SK-N-DZ (cell line): Measurements from ENCODE around the genes PRDX5 and SAC3D1.

GRCh38 chr11:64305349-64305476 is 111 bp upstream of the ESRRA start:
RAMPAGE:
- cytosol, long total RNA, result no peak
- nucleus, long total RNA, result no peak

DNA sequence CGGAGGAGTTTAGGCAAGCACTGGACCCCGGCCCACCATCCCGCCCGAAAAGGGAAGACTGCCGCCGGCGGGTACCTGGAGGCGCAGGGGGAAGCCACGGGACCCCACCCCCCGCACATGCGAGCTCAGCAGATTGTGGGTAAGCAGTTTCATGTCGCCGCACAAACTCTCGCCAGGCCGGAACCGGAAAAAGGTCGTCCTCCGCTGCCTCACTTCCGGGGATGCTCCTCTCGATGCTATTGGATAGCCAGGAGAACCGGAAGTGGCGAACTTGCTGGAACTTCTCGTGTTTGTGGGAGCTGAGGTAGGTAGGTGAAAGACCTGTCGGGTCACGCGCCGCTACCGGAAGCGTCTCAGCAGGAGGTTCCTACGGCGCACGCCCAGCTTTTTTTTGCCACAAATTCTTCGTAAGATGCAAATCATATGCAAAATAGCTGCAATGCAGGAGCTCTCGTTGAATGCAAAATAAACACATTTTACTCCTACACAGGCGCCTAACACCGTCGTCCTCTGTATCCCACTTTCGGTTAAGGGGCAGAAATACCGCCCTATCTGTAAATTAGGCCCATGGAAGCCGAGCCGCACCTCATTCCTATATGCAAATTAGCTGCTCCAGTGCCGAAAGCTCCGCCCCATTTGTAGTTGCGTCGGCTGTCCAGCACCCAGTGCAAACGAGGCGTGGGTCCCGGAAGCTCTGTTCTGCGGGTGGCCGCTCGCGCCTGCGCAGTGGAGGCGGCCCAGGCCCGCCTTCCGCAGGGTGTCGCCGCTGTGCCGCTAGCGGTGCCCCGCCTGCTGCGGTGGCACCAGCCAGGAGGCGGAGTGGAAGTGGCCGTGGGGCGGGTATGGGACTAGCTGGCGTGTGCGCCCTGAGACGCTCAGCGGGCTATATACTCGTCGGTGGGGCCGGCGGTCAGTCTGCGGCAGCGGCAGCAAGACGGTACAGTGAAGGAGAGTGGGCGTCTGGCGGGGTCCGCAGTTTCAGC is at the start of gene PRDX5:
Gene PRDX5, plus strand, starts transcription at position 748 of the 983 bp plus-strand sequence.
RAMPAGE:
- cytosol, long total RNA, result start-site peak on the minus strand centred at position 173 of the sequence, 74 bp wide, 6,854 and 21,196 reads in 2 replicates; start-site peak on the plus strand centred at position 819 of the sequence, 190 bp wide, 2,992 and 2,913 reads in 2 replicates
- nucleus, long total RNA, result start-site peak on the minus strand centred at position 173 of the sequence, 73 bp wide, 6,298 and 382 reads in 2 replicates; start-site peak on the plus strand centred at position 801 of the sequence, 155 bp wide, 639 and 183 reads in 2 replicates

RAMPAGE:
- cytosol, long total RNA, result no peak
- nucleus, long total RNA, result no peak
Measured at GRCh38 chr11:64321330-64322127, 3.6 kb downstream of the PRDX5 start.

DNA sequence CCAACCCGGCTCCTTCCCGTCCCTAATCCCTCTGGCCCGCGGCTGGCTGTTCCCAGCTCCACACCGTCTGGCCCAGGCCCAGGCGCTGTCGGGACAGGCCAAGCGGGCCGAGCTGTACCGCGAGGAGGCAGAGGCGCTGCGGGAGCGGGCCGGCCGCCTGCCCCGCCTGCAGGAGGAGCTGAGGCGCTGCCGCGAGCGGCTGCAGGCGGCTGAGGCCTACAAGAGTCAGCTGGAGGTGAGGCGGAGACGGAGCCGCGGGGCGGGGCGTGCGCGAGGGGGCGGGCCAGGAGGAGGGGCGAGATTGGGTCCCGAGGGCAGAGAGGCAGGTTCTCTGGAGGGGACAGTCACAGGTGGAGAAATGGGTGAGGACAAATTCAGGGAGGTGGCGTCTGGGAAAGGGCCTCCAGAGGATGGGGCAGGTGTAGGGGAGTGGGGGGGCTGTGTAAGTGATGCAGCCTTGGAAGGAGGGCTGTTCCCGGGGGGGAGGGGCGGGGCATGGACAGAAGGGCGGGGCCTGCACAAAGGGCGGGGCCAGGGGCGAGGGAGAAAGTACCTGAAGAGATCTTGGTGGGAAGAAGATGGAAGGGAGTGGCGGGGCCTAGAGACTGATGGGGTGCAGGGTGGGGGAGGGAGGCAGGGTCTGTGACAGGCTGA is 2.6 kb downstream of the CCDC88B start:
RAMPAGE:
- cytosol, long total RNA, result no peak
- nucleus, long total RNA, result no peak

GRCh38 chr11:64360209-64360861 is 1.4 kb downstream of the RPS6KA4 start:
RAMPAGE:
- cytosol, long total RNA, result no peak
- nucleus, long total RNA, result no peak

DNA sequence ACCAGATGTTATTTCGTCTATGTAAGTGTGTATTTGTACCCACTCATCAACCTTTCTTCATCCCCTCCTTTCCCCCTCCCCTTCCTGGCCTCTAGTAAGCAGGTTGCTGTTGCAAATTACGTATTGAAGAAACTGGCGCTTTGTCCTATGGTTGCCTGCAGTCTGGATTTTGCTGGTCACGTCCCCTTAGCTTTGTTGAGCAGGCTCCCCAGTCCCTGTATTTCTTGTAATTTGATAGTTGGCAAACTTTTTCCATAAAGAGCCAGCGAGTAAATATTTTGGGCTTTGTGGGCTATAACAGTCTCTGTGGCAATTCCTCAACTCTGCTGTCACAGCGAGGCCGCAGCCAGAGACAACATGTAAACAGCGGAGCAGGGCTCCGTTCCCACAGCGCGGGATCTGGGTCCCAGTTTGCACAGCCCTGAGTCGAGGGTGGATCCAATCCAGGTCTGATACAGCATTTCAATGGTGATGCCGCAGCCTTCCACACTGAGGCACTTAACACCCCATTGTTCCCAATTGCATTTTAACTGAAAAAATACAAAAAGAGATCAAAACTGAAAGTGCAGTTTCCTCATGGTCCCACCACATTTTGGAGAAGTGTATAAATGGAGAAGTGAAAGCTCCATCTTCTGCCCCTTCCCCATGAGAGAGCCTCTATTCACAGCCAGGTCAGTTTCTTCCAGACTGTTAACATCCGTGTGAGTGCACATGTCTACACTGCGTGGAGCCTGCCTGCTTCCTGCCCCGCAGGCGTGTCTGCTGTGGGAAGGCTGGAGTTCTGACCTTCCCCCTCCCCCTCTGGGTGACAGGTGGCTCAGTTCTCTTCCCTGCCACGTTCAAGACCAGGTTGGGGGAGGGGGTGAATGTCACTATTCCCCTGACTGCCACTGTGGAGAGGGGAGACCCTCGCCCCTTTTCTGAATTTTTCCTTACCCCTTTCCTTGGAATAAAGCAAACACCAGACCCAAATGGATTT is 89.1 kb downstream of the RPS6KA4 start:
RAMPAGE:
- cytosol, long total RNA, result no peak
- nucleus, long total RNA, result no peak

GRCh38 chr11:64499625-64500137 is 56.1 kb upstream of the SLC22A11 start:
RAMPAGE:
- cytosol, long total RNA, result no peak
- nucleus, long total RNA, result no peak

DNA sequence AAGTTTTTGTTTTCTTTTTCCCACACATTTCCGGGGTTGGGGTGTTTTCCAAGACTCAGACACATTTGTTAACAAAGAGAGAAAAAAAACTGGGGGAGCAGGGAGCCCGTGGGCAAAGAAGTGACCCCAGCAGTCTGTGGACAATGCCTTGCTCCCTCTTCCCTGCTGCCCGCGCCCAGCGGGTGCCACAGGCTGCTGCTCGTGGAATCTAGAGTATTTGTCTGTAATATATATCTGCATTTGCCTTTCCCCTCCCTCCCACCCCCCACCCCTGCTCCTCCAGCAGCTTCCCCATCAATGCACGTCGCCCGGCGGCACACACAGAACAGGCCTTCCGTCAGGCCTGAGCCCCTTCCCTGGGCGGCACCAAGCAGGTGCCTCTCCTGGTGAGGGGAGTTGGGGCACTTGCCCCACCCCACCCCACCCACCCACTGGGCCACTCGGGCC is 15.2 kb downstream of the SLC22A12 start:
RAMPAGE:
- cytosol, long total RNA, result no peak
- nucleus, long total RNA, result no peak

GRCh38 chr11:64609148-64609819 is 18.3 kb downstream of the SLC22A12 start:
RAMPAGE:
- cytosol, long total RNA, result no peak
- nucleus, long total RNA, result no peak

RAMPAGE:
- cytosol, long total RNA, result no peak
- nucleus, long total RNA, result no peak
Measured at GRCh38 chr11:64637210-64637685, 46.2 kb downstream of the SLC22A12 start.

RAMPAGE:
- cytosol, long total RNA, result no peak
- nucleus, long total RNA, result no peak
Measured at GRCh38 chr11:64638244-64638689, 47.2 kb downstream of the SLC22A12 start.

DNA sequence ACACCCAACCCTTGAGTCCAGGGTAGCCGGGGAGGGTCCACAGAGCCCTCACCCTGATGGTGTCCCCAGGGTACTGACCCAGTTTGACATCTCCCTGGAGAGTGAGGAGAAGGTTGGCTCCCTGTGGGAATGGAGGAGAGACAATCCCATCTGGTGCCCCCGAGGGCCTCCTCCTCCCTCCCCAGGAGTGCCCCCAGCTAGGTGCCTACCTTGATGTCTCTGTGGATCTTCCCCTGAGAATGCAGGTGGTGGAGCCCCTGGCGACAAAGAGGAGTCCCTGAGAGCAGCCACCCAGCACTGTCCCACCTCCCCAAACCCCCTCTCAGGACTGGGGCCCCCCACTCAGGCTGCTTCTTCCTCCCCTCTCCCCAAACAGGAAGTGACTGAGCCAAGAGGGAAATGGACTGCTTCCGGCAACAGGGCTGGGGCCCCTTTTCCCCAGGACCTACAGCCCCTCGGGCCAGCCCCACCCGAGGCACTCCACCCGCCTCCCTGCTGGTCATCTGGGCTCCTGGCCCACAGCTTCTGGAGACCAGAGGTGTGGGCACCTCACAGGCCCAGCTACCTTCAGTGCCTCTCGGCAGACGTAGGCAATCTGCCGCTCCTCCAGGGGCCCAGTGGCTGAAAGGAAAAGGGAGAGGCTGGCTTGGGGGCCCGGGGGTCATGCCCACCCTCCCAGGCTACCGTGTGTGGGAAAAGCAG is 1.4 kb downstream of the MAP4K2 start:
RAMPAGE:
- cytosol, long total RNA, result no peak
- nucleus, long total RNA, result no peak

DNA sequence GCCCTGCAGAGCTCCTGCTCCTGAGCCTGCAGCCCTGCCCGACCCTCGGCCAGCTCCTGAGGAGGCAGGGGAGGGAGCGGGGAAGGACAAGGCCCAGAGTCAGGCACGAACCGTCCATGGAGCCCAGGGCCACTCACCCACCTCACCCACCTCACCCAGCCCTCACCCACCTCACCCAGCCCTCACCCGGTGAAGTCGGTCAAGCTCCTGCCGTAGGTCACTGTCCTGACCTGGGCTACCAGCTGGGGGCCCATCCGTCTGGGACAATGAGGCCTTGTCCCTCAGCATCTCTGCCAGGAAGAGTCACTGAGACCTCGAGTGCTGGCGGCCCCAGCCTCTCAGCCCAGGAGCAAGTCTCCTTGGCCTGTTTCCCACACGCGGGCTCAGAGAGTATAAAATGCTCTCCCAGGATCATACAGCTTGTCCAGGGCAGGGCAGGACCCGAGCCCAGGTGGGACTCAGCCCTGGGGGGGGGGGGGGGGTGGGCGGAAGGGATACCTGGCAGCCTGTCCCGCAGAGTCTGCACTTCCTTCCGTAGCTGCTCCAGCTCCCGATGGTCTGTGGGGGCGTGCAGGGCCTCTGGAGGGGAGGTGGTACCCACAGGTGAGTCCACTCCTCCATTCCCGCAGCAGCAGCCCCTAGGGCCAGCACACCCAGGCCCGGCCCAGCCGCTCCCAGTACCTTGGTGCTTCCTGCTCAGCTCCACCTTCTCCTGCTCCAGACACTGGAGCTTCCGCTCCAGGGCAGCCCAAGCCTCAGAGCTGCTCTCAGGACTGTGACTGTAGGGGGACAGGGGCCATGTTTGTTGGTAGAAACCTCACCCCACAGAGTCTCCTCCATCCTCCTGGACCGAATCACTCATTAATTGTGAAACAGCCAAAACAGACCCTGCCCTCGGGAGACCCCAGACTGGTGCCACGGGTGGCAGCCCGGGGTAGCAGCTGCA is 7.9 kb downstream of the CDC42BPG start:
RAMPAGE:
- cytosol, long total RNA, result no peak
- nucleus, long total RNA, result no peak

DNA sequence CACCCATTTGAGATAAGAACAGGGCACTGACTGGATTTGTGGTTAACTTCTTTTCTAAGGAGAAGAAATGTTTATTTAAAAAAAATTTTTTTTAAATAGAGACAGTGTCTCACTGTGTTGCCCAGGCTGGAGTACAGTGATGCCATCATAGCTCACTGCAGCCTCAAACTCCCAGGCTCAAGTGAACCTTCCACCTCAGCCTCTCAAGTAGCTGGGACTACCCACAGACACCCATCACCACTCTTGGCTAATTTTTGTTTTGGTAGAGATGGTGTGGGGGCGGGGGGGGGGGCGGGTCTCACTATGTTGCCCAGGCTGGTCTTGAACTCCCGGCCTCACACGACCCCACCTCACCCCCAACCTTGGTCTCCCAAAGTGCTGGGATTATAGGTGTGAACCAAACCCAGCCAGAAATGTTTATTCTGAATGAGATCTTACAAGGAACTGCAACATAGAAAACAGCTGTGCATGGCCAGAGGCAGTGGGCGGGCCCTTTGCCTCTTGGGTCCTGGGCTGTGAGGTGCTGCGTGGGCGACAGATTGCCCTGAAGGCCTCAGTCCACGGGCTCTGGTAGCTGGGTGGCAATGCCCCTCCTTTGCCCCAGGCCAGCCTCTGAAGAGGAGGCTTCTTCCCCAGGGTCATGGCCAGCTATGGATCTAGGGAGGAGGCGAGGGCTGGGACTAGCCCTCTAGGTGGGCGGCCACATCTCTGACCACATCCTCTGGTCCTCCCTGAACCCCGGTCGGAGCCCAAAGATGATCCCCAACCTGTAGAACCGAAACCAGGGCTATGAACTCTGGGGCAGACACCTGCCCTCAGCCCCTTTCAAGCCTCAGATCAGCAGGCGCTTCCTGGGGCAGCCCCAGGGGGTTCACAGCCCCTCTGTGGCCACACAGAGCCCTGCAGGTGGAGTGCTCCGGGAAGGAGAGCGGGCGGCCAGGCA is 6.4 kb upstream of the CDC42BPG start:
RAMPAGE:
- cytosol, long total RNA, result no peak
- nucleus, long total RNA, result no peak

DNA sequence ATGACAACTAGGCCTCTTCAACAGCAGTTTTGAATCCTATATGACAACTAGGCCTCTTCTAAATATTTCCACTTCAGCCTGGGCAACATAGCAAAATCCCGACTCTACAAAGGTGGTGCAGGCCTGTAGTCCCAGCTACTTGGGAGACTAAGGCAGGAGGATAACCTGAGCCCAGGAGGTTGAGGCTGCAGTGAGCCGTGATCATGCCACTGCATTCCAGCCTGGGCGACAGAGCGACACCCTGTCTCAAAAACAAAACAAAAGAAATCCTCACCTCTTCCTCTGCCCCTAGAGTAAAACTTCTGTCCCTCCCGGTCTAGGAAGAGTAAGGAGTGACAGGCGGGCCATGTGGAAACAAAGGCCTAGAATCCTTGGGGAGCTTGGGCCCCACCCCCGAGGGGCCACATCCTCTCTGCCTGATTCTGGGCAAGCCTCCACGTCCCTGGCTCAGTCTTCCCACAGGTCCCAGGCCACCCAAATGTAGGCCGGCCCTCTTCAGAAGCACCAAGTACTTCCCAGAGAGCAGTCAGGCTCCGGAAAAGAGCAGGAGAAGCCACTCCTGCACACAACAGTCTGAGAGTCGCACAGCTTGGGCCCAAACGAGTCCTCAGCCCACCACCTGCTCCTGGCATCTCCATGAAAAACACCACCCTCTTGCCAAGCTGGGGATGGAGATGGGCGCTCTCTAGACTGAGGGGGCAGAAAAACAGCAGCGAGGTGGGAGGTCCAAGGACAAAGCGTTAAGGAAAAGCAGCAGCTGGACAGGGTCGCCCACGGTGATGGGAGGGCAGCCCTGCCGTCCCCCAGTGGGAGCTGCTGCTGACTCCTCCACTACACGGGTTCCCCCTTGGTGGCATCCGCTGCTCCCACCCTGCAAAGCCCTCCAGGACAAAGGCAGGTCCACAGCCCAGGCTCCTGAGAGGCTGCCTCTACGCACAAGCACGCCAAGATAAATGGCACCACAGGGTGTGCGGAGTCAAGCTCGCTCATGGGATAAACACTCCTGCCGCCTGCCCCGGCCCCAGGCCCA is 15.5 kb downstream of the EHD1 start:
RAMPAGE:
- cytosol, long total RNA, result no peak
- nucleus, long total RNA, result no peak

DNA sequence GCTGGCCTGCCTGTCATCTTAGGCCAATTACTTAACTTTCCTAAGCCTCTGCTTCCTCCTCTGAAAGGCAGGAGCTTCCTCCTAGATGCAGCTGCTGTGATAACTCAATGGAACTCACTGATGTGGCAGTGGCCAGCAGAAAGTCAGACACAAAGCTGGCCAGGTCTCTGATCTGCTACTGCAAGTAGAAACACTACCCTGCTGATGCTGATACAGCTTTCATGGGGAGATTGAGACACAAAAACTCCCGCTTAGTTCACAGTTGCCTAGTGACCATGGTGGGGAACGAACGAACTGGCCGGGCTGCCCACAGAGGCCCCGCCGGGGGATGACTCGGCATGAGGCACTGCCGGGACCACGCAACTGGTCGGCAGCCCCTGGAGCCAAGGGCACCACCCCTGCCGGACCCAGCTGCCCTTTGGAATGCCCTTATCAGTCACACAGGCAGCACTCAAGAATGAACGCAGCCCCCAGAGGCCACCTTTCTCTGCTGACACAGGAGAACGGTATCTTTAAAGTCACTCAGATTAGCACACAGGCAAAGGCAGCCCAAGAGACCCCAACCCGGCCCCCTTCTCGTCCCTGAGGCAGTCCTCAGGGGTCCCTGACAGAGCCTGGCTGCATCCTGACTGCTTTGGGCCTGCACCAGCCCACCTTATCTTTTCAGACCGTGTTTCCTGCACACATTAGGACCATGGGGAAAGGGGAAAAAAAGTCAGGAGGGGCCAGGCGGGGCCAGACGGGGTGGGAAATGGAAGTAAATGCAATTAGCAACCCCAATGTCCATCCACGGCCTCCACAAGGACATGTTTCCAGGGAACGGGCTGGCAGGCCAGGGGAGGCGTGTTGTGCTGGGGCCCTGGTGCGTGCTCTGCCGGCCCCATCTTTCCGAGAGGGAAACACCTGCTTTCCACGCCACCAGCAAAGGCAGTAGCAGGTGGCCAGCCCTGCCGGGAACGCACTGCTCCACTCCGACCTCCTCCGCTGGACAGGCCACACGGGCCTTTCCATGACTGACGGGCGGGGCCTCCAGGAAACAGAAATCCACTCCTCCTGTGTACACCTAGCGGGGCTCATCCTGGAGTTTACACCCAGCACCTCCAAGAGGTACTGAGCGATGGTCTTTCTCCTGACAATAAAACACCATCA is 7.7 kb downstream of the EHD1 start:
RAMPAGE:
- cytosol, long total RNA, result no peak
- nucleus, long total RNA, result no peak

GRCh38 chr11:64906488-64906944 is 10.5 kb downstream of the ATG2A start:
RAMPAGE:
- cytosol, long total RNA, result no peak
- nucleus, long total RNA, result no peak

GRCh38 chr11:64925174-64925687 is 742 bp downstream of the PPP2R5B start:
RAMPAGE:
- cytosol, long total RNA, result no peak
- nucleus, long total RNA, result no peak

DNA sequence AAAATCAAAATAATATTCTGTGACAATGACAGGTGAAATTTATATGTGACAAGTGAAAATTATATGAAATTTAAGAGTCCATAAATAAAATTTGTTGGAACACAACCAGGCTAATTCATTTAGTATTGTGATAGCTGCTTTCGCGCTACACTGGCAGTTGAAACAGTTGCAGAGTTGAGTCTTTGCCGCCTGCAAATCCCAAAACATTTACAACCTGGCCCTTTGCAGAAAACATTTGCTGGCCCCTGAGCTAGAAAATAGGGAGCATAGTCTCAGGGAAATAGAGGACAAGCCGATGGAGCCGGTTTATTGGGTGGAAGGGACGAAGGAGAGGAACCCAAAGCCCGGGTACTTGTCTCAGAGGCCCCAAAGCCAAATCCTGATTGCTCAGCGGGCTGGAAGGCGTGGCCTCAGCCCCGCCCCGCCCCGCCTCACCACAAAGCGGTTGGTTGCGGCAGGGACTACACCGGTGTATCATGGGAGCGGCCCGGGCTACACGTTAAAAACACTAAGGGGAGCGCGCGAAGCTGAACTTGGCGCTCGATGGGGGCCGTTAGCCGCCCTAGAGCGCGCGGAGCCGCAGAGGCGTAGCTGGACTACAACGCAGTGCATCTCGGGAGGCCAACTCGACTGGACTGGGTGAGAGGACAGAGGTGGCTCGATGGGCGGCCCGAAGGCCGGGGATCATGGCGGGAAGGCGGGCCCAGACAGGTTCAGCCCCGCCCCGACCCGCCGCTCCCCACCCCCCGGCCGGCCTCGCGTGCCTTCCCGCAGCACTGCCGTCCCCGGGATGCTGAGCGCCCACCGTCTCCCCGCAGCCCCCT is at the start of gene SAC3D1:
Gene SAC3D1, plus strand, starts transcription at position 743 of the 824 bp plus-strand sequence.
RAMPAGE:
- cytosol, long total RNA, result no peak
- nucleus, long total RNA, result no peak

DNA sequence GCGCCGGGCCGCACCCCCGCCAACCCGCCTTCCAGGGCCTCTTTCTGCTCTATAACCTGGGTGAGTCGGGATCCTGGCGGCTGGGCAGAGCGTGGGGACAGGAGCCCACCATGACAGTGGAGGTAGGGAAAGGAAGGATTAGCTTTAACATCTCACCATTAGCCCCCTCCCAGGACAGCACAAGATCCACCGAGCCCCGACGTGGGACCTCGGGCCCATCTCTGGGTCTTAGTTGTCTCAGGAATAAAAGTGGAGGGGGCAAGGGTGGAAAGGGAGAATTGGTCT is 739 bp downstream of the SAC3D1 start:
RAMPAGE:
- cytosol, long total RNA, result no peak
- nucleus, long total RNA, result no peak